ENCODE results near the genes GAGE2A, NUDT11 and HSD17B10.

- RRBS, result no CpG with 5 or more reads among the region's 17 CpGs
These were observed at the start of gene GAGE2A for GRCh38 chrX:49589121-49589654. TSS of gene GAGE2A (plus strand) at chrX:49589496.

DNA sequence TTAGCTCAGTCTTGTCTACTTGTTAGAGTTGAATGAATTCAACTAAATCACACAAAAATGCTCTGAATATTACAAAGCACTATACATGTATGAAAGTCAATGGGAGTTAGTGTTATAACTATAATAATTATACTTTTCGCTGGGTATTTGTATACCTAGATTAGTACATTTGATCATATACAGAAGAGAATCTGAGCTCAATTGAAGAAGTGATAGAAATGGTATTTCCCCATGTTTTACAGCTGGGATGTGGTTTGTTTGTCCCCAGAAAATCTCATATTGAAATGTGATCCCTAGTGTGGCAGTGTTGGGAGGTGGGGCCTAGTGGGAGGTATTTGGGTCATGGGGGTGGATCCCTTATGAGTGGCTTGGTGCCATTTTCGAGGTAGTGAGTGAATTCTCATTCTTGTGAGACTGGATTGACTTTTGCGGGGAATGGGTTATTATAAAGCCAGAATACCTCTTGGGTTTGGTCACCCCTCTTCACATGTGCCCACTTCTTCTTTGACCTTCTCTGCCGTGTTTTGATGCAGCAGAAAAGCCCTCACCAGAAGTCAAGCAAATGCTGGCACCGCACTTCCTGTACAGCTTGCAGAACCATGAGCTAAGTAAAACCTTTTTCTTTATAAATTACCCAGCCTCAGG lies 29.6 kb upstream of the PAGE1 start:
- RRBS, result no CpG with 5 or more reads among the region's 5 CpGs

DNA sequence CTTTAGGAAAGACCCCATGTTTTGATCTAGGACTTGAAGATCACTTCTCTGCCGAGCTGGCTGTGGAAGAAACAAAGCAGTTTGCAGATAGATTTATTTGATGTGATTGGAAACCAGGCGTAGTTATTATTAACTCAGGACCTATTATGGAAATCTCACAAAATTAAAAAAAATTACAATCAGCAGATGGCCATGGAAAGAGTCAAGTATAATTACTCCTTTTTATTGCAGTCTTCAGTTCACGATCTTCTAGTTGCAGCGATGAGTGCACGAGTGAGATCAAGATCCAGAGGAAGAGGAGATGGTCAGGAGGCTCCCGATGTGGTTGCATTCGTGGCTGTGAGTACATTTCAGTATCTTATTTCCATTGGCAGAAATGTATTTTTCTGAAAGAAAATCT lies 1.1 kb downstream of the PAGE4 start:
- RRBS, result no CpG with 5 or more reads among the region's 7 CpGs

- RRBS, result no CpG with 5 or more reads among the region's 11 CpGs
These were observed 15.4 kb downstream of the PAGE4 start for GRCh38 chrX:49844411-49845042.

DNA sequence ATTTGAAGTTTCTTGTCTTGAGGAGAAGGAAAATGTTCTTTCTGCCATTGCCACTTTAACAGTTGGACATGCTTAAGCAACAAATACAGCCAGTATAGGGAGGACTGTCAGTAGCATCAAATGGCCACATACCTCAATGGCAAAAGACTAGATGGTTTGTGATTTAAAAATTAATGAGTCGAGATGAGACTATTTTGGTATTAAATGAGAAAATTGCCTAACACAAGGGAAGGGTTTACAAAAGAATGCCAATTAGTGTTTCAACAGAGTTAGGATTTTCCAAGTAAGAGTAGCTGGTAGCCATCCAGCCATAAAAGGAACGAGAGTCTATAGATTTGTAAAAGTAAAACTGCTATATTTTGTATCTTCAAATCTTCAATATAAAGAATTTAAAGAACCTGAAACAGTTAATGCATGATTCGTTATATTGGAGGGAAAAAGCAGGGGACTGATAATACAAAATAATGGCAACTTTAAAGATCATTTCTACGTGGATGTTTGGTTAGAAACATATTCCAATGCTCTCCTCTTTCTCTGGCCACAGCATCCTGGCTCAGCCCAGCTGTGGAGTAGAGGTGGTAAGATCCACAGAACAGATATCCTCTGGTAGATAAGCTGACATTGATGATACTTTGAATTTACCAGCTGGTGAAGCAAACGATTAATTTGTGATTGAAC lies 105.8 kb downstream of the AKAP4 start:
- RRBS, result no CpG with 5 or more reads among the region's 5 CpGs

- RRBS, result no CpG with 5 or more reads among the region's 10 CpGs
These were observed 170.6 kb downstream of the SHROOM4 start for GRCh38 chrX:50643183-50643907.

DNA sequence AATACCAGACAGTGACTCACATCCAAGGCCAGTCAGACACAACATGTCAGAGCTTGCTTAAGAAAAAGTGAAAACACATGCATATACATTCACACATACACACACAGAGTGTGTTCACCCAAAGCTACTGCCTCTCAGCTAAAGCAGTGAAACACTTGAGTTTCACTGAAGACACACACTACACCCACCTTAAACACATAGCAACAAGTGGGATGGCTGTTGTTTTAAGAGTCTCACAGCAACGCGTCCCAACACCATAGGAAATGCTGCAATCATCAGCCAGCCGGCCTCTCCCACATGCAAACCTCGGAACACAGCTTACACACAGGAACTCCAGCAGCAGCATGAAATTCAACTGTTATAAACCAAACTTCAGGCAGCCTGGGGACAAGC lies 14.4 kb downstream of the SHROOM4 start:
- RRBS, result no CpG with 5 or more reads among the region's 4 CpGs

DNA sequence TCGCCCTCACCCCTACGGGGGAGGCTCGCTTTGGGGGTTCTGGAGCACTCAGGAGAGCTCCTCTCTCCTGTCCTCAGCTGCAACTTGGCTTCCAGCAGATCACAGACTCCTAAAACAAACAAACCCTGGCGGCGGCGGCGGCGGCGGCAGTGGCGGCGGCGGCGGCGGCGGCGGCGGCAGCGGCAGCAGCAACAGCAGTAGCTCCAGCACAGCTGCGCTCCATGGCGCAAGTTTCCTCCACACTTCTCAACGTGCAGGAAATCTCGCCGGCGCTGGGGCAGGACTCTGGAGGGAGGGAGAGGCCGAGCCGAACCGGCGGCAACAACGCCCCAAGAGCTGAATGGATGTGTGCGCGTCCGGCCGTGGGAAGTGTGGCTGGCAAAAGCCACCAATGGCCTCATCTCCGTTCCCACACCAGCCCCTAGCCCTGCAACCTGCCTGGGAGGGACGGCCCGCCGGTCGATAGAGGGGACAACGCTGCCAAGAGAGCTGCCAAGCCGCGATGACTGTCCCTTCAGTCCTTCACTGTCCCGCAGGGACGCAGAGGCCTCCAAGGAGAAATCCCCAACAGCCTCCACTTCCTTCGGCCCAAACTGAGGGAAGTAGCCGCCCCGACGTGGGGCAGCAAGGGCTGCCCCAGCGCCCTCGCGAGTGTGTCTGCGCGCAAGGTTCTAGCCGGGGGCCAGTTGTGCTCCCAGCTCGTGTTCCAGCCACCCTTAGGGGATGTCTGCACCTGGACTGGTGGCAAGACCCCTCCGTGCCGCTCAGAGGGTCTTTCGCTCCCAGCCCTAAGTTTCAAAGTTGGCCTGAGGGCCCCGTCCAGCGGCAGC lies 769 bp downstream of the SHROOM4 start:
- RRBS, result 21% methylated on average over 9 of the region's 59 CpGs

- RRBS, result 57% methylated on average over 5 of the region's 78 CpGs
These were observed at the start of gene NUDT11 for GRCh38 chrX:51496072-51496778. TSS of gene NUDT11 (minus strand) at chrX:51496592.

DNA sequence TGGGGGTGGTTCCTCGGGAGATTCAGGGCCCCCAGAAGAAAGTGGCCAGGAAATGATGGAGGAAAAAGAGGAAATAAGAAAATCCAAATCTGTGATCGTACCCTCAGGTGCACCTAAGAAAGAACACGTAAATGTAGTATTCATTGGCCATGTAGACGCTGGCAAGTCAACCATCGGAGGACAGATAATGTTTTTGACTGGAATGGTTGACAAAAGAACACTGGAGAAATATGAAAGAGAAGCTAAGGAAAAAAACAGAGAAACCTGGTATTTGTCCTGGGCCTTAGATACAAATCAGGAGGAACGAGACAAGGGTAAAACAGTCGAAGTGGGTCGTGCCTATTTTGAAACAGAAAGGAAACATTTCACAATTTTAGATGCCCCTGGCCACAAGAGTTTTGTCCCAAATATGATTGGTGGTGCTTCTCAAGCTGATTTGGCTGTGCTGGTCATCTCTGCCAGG lies 898 bp downstream of the GSPT2 start:
- RRBS, result no CpG with 5 or more reads among the region's 8 CpGs

DNA sequence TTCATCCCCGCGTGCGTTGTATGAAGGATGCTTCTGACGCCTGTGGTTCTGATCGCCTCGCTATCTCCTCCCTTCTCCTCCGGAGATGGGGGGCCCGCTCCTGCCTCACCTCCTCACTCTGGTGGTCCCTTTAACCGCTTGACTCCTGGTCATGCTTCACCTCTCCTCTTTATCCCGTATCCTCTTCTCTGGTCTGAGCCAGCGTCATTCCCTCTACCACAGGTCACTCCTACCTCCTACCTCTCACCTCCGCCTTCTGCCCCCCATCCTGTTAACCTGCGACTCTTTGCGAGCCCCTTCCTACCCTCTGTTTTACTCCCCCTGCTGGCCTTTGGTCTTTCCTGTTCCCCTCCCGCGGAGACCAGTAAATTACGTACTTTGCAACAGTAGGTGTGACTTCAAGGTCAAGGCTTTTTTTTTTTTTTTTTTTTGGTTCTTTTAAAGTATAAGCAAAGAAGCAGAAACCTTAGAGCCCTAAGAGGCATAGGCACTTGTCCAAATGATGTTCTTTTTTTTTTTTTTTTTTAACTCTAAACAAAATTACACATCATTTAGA lies 60.1 kb downstream of the GSPT2 start:
- RRBS, result no CpG with 5 or more reads among the region's 17 CpGs

DNA sequence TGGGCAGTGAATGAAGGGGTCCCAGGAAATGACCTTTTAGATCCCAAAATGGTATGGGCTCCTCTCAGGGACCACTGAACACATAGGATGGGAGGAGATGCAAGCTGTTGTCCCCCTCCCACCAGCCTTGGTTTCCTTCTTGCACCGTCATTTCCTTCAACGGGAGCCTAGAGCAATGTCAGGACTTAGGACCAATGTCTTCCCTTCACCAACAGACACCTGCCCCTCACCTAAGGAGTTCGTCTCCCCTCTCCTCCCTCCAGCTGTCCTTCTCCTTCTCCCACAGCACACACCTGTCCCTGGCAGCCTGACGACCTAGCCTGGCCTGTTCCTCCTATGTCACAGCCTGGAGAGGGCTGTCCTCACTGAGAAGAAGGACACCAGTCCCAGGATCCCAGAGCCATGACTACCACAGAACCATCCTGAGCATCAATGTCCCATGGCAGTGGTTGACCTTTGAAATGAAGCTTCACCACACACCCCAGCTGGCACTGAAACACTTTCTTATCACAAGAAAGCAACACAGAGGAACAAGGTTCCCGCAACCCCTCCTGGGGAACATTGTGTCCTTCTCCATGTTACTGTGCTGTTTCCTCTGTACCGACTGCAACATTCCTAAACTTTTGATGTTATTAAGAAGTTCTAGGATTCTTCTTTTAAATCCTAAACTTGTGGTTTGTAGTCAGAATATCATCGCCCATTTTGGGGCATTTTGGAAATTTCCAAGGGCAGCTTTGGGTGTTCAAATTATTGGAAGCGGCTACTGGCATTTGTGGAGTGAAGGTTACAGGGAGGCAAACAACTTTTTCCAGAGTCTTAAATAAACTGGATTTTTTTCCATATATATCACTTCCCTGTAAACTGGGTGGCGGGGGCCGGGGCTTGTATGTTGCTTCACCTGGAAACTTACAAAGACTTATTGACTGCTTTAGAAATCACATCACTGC lies 21.2 kb upstream of the FAM156A start:
- RRBS, result no CpG with 5 or more reads among the region's 10 CpGs

DNA sequence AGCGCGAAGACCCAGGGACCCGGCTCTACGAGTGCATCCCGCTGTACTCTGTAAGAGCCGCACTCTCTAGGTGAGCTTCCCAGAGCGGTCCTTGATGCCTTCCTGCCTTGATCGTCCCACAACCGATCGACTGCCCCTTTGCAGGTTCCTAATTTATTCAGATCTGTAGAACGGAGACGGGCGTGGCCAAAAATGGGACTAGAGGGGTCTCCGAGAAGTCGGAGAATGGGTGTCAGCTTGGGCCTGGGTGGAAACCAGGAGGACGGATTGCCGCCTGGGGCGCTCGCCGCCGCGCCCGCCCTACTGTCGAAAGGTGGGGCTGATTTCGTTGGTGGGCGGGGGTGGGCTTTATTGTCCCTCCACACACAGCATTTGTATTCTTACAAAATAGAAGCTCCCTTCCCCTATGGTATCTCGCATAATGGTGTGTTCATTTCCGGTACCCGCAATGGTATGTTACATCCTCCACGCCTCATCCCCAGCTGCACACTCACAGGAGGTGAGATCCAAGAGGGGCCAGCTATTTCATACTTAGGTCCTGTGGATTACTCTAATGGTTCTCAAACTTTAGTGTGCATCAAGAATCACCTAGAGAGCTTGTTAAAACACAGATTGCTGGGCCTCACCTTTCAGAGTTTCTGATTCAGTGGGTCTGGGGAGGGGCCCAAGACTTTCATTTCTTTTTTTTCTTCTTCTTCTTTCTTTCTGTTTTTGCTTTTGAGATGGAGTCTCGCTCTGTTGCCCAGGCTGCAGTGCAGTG lies 42.4 kb upstream of the FAM156A start:
- RRBS, result no CpG with 5 or more reads among the region's 31 CpGs

GRCh38 chrX:53086423-53086975 lies 4.3 kb downstream of the TSPYL2 start:
- RRBS, result no CpG with 5 or more reads among the region's 7 CpGs

DNA sequence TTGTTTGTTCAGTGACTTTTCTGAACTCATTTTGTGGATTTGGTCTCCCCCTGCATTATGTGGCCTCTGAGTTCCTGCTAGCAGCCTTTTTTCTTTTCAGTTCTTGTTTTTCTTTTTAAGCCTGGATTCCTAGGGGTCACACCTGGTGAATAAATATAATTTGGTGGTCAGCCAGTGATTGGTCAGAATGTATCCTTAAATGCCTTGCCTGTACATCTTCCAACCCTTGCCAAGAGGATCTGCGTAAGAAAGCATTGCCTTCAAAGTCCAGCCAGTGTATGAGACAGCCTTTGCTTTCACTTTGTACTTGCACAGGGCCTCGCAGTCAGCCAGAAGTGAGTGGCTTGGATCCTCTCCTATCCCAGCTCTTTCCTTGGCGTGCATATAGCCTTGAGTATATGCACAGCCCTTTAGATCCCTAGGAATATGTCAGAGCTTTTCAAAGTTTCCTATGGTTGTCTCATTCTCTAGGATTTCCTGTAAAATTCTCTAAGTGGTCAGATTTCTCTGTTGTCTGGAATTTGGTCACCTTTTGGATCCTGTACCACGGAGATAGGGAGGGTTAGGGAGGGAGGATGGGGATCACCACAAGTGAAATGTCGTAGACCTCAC lies 22.2 kb downstream of the KANTR start:
- RRBS, result no CpG with 5 or more reads among the region's 5 CpGs

DNA sequence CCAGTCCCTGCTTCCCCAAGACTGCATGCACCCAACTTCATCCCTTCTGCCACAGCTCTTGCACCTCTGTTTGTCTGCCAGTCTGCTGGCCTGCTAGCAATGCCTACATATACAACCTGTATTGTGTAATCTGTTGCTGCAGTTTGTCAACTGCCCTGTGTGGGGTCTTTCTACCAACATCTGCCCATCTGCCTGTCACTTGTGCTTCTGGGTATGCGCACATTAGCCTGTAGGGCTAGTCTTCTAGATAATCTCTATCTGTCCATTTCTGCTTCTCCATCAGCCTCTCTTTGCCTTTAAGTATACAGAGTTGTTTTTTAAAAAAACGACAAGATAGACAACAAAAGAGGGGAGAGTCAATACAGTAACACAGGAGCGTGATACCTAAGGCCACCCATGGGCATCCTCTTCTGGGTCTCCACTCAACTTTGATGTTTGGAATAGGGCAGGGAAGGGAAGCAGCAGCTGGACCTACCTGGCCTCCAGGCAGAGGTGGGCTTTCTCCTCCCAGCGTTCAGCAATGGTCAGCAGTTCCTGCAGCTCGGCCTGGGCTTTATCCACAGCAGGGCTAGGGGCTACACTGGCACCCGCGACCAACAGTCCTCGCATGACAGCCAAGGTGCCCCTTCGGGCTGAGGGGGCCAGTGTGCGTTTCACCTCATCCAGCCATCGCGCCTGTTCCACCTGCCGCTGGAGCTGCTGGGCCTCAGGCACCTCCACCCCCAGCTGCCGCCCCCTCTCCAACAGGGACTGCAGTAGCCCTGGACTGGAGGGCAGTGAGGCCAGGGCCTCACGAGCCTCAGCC lies 28.6 kb downstream of the KDM5C start:
- RRBS, result no CpG with 5 or more reads among the region's 15 CpGs

- RRBS, result no CpG with 5 or more reads among the region's 7 CpGs
These were observed 23.7 kb downstream of the KDM5C start for GRCh38 chrX:53201401-53201666.

- RRBS, result no CpG with 5 or more reads among the region's 13 CpGs
These were observed 41.8 kb upstream of the KDM5C start for GRCh38 chrX:53266723-53267219.

- RRBS, result 30% methylated on average over 44 of the region's 92 CpGs
These were observed 552 bp downstream of the IQSEC2 start for GRCh38 chrX:53320344-53321251.

DNA sequence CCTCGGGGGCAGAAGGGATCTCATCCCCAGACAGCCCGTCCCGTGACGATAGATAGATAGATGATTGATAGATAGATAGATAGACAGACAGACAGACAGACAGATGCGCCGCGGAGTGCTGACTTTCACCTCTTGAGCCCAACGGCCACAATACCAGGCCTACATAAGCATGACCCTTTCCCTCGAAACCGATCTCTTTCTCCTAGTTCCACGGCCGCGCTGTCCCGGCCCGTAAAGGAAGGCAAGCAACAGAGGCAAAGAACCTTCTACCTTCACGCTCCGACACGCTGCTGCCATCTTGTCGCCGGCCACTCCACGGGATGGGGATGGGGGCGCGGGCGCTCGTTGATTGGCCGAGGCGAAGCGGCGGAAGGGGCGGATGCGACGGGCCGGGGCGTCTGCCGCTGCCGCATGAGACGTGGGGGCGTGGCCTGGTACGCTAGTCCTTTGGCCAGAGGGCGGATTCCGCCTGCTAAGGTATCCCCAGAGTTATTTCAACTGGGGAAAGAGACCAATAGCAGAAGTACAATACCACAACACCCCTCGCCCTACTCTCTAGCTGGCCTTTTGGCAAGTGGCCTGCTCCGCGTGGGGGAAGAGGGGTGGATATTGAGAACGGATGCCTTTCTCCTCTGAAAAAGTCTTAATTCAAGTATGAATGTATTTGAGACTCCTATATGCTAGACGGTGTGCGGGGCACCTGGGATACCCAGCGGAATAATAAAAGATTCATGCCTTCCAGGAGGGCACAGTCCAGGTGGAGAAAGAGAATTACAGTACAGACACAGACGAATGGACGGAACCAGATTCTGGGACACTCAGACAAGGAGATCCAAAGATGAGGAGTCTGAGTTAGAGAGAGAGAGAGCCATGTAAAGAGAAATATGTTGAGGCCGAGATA lies at the start of gene HSD17B10:
Gene HSD17B10 (minus strand): TSS at position 322 of the 901 bp plus-strand sequence.
- RRBS, result 6% methylated on average over 11 of the region's 51 CpGs

Measured in GM06990 (cell line).